ENCODE results near the genes KCNG2 and PARD6G.

DNA sequence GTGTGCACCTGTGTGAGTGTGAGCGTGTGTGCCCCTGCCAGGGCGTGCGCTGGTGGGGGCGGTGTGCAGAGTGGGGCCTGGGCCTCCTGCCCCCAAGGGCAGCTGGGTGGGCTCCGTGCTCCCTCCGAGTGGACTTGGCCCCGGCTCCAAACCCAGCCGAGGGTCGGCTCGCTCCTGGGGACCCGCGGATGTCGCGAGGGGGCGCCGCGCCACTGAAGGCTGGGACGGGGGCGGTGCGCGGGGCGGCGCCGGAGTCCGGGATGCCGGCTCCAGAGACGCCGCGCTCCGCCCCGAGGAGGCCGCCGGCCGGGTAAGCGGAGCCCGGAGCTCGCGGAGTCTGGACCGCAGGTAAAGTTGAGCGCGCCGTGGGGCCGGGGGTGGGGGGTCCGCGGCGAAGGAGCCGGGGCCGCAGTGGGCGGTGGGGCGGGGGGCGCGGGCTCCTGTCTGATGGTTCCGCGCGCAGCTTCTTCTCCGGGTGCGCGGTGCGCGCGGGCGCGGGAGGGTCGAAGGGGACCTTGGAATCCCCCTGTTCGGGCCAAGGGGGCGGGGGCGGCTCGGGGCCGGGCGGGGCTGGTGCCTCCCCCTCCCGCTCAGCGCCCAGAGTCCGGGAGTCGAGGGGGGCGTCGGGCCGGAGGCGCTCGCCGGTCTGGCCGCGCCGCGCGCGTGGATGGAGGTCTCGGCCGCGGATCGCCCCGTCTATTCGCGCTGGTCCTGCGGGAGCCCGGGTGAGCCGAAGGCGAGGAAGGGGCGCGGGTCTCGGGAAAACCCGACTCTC is at the start of gene KCNG2:
KCNG2 (plus strand) TSS at position 272 of the 775 bp plus-strand sequence.
- RRBS: 3% methylated on average over 62 of the region's 101 CpGs

DNA sequence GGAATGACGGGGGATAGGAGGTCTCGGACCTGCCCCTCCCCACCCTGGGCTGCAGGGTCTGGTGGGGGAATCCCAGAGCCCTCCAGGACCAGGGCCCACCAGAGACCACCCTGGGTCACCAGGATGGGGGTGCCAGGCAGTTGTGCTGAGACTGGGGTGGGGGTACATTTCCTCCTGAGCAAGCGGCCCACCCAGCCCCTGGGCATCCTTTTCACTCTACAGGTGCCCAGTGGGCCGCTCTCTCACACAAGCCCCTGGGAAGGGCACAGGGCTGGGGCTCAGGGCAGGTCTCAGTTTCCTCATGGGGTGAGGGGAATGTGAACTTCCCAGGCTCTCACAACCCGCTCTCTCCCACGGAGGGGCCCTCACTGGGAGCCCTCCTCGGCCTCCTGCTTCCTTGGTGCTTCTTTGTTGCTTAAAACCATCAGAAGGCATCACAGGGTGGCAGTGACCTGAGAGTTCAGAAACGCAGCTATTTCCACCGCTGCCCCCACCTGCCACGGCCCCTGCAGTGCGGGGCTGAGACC is 50.2 kb downstream of the SLC66A2 start:
- RRBS: no CpG with 5 or more reads among the region's 11 CpGs

DNA sequence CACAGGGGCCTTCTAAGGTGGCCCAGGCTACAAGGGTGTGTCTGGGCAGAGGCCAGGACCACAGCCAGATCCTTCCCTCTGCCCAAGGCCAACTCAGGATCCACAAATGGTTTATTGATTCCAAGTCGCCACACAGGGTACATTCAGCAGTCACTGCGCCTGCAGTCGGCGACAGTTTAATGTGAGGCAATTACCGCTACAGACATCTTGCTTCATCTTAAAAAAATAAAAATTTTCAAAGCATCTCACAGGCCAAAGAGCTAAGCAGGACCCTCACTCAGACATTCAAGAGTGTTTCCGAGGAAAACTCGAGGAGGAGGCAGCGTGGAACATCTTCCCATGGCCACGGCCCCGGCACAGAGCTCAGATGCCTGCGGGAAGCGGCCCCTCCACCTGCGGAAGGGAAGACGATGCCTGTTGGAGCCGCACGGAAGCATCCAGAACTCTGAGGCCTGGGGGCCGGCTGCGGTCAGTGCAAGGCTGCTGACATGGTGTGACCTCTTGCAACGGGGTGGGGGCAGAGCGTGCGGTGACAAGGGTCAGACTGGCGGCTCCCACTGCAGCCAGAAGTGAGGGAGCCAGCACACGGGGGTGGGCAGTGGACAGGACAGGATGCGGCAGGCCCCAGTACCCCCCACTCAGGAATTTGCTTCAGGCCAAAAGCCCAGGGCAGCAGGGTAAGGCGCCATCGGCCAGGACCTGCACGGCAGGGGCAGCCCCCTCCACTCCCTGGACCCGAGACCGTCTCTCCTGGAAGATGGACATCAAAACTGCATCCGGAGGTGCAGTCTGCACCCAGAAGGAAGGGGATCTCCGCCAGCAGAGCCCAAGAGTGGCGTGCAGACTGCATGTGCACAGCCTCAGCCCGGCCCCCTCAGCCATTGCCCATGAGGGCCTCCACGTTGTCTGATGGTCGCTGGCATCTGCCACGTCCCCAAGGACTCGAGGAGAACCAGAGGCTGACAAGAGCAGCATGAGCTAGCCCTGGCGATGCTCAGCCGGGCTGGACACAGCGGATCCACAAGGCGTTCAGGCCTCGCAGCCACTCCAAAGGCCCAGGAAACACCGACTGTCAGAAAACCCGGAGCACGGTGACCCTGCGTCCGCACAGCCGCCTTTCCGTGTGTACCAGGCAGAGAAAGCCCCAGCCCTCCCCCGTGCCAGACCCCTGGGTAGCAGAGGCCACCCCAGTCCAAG is 48.7 kb downstream of the SLC66A2 start:
- RRBS: 98% methylated on average over 8 of the region's 50 CpGs

GRCh38 chr18:79905398-79905710 is 46.1 kb downstream of the SLC66A2 start:
- RRBS: 97% methylated on average over 9 of the region's 17 CpGs

DNA sequence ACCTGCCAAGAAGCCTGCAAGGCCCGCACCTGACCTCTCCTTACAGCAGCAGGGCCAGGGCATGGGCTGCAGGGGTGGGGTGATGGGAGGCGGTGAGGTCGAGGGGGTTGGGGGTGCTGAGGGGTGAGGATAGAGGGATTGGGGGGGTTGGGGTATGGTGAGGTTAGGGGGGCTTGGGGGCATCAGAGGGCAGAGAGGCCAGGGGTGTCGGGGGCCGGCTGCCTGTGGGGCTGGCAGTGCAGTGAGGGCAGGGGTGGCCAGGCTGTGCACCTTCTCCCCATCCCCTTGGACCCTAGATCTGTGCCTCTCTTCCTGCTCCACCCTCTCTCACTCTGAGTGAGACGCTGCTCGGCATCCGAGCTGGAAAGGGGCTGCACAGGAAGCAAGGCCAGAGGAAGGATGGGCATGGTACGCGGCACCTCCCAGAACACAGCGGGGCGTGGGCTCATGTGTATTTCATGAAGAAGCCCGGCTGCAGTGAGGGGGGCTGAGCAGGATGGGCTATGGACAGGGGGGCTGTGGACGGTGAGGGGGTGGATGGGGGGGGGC is 28.7 kb downstream of the SLC66A2 start:
- RRBS: no CpG with 5 or more reads among the region's 14 CpGs

DNA sequence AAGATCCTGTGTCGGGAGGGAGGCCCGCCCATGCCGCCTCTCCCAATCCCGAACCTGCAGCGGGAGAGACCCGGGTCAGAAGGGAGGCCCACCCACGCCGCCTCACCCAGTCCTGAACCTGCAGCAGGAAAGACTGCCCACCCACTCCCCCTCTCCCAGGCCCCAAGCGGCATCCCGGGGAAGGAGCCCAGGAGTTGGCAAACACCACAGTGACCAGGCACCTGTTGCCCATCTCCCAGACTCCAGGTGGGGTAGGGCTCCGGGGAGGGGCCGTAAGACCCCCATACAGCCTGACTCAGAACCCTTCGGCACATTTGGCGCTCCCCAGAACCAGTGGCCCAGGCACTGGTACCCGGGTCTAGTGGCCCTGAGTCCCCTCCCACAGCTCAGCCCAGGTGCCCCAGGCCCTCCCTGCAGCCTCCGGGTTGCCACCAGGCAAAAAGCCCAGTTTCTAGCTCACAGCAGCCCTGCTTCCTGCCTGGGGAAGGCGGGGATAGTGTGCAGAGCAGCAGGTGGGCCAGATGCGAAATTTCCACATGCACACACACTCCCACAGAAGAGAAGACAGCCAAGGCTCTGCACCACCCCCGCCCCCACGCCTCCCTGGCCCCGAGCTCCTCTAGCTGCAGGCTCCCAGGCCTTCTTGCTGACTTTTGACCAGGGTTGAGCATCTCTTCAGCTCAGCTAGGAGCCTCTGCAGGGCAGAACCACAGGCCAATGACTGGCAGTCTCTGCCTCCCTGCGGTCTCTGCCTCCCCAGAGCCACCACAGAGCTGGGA is 7.5 kb downstream of the SLC66A2 start:
- RRBS: 55% methylated on average over 5 of the region's 22 CpGs

- RRBS: no CpG with 5 or more reads among the region's 4 CpGs
Measured at GRCh38 chr18:79946907-79947371, 4.5 kb downstream of the SLC66A2 start.

- RRBS: 3% methylated on average over 30 of the region's 60 CpGs
Measured at GRCh38 chr18:80109537-80110250, 632 bp downstream of the ADNP2 start.

DNA sequence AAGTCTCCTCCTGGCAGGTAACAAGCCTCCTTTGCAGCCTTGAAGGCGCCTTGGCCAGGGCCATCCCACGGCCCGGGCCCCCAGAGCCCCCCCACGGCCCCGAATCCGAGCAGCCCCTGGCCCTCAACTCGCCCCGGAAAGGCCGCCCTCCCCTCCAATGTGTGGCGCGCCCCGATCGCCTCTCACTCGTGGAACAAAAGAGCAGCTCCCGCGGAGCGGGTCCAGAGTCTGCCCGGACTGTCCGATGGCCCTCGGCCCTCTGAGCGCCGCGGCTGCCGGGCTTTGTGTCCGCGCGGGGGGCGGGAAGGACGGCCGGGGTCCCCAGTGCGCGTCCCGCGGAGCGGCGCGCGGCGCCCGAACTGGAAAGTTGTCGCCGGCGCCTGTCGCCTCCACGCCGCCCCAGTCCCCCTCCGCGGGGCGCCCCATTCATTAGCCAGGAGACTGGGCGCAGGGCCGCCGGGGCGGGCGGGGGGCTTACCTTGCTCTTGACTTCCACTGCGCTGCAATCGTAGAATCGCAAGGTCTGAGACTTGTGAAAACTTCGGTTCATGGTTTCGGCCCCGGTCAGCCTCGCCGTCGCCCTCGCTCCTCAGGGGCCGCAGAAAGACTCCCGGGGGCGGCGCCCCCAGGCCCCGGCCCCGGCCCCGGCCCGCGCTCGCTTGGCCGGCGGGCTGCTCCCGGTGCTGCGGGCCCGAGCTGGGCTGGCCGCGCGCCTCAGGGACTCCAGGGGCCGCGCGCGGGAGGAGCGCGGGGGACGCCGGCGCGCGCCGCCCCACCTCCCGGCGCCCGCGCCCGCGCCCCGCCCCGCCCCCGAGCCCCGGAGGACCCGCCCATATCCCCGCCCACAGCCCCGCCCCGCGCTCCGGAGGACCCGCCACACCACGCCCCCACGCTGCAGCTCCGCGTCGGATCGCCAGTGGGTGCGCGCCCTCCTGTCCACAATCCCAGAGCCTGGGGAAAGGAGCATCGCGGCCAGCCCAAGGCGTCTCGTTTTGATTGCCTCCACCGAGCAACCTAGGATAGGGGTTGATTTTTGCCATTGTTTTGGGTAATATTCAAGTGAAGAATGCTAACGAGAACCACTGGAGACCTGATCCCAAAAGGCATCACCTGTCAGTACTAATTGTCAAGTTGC is at the start of gene PARD6G:
PARD6G (minus strand) TSS at position 716 of the 1,135 bp plus-strand sequence.
- RRBS: 2% methylated on average over 87 of the region's 125 CpGs